Vein endothelial cell (primary cell): ENCODE measurements around the genes SCGB1D1, SCGB1D2, EEF1G, TUT1, B3GAT3 and UQCC3.

DNA sequence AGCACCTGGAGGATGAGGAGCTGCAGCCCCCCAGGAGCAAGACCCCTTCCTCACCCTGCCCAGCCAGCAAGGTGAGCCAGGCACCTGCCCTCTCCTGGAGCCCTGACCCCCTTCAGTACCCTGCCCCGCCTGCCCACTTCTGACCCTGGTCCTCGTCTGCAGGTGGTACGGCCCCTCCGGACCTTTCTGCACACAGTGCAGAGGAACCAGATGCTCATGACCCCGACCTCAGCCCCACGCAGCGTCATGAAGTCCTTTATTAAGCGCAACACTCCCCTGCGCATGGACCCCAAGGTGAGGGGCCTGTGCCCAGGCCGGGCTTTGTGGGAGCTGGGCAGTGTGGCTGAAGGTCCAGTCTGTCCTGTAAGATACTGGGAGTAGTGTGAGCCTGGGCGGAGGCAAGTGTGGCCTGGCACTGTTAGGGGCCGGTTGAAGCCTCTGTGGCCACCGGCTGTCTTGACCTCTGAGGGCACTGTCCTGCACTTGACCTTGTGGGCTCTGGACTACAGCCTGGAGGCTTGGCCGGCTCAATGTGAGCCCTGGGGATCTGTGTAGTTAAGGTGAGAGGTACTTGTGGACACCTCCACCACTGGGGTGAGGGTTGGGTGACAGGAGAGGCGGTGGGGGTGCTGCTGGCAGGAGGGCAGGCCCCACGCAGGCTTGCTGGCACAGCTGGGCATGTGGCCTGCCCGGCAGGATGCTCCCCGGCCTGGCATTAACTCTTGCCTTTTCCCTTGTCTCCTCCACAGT is 17.1 kb downstream of the INCENP start:
- CAGE, long polyA plus RNA, result no peak

GRCh38 chr11:62189894-62190436 is at the start of gene SCGB1D1:
Gene SCGB1D1 (plus strand): TSS chr11:62190216.
- CAGE, long polyA plus RNA, result no peak

- CAGE, long polyA plus RNA, result no peak
Observed at GRCh38 chr11:62241846-62242498, at the start of gene SCGB1D2. Gene SCGB1D2 (plus strand): TSS chr11:62242239.

DNA sequence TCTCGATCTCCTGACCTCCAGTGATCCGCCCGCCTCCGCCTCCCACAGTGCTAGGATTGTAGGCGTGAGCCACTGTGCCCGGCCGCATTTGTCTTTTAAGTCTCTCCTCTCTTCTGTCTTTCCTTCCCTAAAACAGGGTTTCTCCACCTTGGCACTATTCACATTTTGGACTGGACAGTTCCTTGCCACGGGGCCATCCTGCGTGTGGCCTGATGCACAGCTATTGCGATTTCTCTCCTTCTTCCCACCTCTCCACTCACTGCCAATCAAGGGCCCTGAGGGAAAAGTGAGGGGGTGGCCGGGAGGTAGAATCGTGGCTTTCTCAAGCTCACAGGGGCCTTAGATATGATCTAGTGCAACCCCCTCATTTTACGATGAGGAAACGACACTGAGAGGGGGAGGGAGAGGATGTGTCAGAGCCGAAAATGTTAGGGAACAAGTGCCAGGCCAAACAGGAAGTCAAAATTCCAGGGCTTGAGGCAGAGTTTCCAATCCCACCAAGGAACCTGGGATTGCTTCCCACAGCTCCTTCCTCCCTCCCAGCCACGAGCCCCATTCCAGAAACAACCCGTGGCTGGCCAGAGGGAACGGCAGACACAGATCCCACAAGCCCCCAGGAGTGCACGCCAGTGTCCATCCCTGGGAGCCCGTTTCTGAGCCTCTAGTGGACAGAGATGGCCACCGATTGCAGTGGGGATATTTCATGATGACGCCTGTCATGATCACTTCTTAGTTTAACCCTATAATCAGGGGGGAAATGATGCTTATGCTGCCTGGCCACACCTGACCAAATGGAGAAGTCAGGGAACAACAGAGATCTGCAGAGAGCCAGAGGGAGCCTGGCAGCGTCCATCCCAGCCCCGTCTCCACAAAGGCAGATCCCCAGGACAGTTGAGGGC is 21.3 kb downstream of the SCGB1A1 start:
- CAGE, long polyA plus RNA, result no peak

DNA sequence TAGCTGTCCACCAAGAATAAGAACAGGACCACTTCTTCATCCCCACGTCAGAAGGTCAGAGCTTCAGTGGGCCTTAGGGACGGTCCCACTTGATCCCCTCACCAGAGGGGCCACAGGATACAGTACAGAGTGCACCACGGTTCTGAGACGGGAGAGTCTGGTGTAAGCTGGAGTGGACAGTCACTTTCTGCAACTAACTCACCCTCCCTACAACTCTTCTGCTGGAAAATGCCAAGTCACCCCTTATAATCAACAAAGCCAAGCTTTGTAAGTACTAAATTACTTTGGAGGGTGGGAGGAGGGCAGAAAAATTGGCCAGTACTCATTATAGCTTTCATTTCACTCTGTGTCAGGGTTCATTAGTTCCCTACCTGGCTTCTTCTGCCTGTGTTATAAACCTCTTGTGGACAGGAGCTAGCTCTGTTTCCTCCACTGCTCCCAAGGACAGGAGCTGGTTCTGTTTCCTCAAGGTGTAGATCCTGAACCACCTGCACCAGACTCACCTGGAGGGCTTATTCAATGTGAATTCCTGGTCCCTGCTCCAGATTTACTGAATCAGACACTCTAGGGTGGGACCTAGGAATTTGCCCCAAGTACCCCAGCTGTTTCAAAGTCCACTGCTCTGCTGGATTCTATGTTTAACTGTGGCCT is 39.6 kb downstream of the SCGB1A1 start:
- CAGE, long polyA plus RNA, result no peak

- CAGE, long polyA plus RNA, result no peak
Observed at GRCh38 chr11:62573540-62574094, at the start of gene EEF1G. Gene EEF1G (minus strand): TSS chr11:62573891.

- CAGE, long polyA plus RNA, result no peak
Observed at GRCh38 chr11:62591055-62591730, at the start of gene TUT1. Gene TUT1 (minus strand): TSS chr11:62591523.

- CAGE, long polyA plus RNA, result no peak
Observed at GRCh38 chr11:62591731-62592736, 711 bp upstream of the TUT1 start.

DNA sequence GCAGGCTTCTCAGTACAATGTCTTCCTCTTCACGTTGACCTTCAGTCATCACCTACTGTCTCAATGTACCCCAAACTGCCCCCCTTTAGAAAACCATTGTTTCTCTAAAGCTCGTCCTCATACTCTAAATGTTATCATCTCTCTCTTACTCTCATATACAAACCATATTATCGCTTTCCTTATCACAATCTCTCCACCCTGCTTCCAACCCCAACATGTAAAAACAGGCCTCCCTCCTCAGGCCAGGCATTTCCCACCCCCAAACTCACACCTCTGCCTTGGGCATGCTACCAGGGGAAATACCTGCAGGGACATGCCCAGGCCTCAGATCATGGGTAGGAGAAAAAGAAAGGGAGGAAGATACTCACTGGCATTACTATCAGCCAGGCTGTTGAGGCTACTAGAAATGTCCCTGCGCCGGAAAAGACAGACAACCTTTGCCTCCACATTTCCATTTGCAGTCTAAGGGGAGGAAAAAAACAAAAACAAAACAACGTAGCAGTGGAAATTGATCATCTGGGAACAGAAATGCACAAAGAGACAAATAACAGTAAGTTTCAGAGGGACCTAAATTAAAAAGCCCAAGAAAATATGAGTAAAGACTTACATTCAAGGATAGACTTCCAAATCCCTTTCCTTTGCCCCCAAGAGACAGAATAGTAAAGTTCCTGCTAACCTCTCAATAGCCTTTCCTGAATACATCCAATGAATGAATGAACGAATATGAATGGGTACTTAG is 1.7 kb downstream of the MTA2 start:
- CAGE, long polyA plus RNA, result no peak

DNA sequence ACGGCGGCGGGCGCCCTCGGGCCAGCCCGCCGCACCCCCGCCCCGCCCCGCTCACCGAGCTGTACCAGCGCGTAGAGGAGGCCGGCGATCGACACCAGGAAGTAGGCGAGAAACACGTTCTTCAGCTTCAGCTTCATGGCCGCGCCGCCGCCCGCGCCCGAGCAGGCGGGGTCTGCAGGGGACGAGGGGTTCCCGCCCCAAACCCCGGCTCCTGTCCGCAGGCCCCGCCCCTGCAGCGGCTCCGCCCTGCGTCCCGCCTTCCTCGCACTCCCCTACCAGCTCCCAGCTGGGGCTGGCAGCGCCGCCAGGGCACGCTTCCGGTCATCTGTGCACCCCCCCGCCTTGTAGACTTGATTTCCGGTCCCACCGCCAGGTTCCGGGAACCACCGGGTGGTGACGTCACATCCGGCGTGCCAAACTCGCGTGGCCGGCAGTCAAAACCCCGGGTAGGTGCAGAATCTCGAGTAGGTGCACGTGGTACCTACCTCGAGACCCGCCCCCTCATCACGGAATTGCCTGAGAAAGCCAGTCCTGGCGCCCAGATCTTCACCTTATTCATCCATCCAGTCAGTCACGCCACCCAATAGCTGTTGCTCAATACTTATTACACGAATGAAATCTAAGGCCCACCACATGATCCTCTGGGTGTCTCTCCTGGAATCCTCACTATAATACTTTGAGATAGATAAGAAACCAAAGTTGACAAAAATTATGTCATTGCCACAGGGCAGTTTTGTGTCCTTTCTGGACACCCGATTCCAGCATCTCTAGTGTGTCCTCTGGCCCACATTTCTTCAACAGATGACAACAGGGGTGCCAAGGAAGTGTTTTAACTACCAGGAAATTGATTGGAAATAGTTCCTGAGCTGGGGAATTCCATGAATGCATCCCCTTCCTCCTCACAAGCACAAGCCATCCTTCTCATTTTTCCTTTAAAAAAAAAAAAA is at the start of gene B3GAT3:
Gene B3GAT3 (minus strand): TSS at position 176 of the 947 bp plus-strand sequence.
- CAGE, long polyA plus RNA, result start-site peak on the minus strand centred at position 182 of the sequence, 90 bp wide, 755 and 36 reads in 2 replicates

DNA sequence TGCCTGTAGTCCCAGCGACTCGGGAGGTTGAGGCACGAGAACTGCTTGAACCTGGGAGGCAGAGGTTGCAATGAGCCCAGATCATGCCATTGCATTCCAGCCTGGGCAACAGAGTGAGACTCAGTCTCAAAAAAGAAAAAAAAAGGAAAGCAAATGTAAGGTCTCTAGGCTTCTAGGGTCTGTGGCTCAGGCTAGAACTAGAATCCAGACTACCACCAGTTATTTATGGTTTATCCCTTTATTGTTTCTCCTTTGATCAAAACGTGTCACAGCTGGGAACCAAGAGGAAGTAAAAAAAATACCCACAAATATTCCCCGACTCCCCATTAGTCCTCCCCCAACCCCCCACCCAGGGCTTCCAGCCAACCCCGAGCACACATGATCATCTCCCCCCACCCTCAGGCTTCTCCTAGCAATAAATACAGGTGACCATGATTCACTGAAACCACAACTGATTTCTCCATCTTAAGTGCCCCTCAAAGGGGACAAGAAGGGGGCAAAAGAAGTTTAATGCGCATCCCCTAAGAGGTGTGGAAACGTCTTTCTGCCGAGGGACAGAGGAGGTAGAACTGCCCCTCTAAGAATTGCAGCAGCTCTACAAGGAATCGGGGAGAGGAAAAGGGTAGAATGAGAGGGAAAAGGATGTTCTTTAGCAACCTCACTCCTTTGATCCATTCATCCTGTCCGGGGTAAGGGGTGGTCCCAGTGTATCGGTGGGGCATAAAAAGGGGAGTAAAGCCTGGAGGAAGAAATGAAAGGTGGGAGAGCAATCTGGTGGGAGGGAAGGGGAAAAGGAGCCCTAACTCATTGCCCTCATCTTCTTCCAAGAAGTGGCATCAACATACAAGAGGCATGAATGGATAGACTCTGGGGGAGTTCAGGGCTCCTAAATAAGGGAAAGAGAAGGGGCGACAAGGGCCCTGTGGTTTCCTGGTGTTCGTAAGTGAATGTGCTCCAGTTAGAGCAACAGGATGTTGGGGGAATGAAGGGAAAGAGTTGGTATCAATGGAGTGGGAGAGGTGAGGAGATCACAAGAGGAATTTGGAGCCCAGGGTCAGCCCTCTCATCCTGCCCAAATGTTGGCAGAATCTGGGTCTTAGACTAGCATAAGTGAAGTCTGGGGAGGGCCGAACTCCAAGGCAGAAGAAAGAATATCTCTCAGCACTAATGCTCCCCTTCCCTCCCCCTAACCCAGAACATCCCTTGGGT is 3.2 kb upstream of the B3GAT3 start:
- CAGE, long polyA plus RNA, result no peak

DNA sequence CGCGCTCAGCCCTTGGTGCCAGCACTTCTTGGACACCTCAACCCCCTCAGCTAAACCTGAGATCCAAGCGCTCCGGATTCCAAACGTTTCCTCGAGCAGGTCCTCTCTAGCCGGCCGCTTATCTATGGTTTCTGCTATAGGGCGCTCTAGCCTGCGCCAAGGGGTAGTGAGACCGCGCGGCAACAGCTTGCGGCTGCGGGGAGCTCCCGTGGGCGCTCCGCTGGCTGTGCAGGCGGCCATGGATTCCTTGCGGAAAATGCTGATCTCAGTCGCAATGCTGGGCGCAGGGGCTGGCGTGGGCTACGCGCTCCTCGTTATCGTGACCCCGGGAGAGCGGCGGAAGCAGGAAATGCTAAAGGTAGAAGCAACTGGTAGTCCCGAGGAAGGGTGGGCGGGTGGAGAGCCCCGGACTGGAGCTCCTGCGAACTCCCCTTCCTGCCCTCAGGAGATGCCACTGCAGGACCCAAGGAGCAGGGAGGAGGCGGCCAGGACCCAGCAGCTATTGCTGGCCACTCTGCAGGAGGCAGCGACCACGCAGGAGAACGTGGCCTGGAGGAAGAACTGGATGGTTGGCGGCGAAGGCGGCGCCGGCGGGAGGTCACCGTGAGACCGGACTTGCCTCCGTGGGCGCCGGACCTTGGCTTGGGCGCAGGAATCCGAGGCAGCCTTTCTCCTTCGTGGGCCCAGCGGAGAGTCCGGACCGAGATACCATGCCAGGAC is at the start of gene UQCC3:
Gene UQCC3 (plus strand): TSS at position 166 of the 720 bp plus-strand sequence.
- CAGE, long polyA plus RNA, result start-site peak on the plus strand centred at position 189 of the sequence, 46 bp wide, 104 and 186 reads in 2 replicates; start-site peak on the plus strand centred at position 360 of the sequence, 61 bp wide, 14 and 13 reads in 2 replicates

GRCh38 chr11:62702214-62702606 is 5.0 kb downstream of the BSCL2 start:
- CAGE, long polyA plus RNA, result no peak

DNA sequence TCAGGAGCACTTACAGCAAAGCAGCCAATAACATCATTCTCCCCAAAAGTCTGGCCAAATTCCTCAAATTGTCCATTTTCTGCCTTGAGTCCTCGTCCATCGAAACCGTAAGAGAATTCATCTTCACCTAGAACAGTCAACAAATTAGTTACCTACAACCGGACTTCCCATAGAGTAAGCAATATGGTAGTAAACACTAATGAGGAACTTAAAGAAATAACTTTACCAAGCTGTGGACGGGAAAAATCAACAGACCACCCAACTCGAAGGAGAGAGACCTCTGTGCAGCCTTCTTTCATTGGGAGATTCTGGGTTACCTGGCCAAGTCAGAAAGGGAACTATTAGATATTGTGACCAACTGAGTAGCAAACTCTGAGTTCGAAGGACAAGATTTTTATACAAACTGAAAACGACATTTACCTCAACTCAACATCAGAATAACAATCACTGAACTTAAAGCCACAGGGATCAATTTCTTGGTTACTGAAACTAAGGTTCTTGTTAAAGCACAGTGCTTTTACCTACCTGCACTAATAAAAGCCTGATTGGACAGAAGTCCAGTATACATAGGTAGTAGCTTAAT is 4.6 kb downstream of the HNRNPUL2 start:
- CAGE, long polyA plus RNA, result no peak

GRCh38 chr11:62788835-62789915 is 2.0 kb downstream of the TMEM179B start:
- CAGE, long polyA plus RNA, result no peak

DNA sequence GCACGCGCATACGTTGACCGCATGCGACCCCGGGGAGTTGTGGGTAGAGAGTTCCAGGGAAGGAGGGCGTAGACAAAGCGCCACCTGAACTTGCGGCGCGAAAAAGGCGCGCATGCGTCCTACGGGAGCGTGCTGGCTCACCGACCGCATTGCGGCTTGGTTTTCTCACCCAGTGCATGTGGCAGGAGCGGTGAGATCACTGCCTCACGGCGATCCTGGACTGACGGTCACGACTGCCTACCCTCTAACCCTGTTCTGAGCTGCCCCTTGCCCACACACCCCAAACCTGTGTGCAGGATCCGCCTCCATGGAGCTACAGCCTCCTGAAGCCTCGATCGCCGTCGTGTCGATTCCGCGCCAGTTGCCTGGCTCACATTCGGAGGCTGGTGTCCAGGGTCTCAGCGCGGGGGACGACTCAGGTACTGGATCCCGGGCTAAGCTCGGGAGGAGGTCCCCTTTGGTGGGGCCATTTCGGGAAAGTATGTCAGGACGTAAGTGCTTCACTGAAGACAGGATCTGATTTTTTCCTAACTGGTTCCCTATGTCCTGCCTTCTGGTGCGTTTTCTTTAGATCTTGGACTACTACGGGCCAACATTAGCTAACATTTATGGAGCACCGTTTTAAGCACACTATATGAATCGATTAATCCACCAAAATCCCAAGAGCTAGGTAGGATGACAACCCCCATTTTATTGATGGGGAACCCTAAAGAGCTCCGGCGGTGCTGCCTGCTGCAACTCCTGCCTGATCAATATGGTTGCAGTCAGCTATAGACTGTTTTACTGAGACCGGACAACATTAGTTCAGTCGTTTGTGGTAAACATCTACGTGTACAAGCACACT is 16.8 kb upstream of the WDR74 start:
- CAGE, long polyA plus RNA, result no peak

DNA sequence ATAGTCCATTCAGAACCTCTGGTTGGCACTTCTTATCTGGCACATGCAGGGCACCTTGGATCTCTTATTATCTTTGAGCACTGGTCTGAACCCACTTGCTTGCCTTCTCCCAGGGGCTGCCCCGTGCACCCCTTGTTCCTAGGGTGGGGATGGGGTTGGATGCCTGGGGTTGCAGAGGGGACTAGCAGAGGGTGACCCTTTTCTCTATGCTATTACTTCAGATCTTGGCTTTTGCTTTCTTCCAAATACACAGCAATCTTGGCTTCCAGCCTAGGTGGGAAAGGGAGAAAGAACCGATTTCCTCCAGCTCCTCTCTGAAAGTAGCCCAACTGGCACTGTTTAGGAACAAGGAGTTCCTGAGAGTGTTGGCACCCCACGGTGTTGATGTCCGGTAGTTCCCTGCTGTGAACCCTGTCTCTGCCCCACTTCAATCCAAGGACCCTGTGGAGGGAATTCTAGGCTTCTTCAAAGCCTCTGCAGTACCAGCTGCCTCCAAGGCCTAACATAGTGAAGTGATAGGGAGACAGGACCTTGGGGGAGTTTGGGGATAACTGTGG is 1.2 kb upstream of the SLC3A2 start:
- CAGE, long polyA plus RNA, result no peak

DNA sequence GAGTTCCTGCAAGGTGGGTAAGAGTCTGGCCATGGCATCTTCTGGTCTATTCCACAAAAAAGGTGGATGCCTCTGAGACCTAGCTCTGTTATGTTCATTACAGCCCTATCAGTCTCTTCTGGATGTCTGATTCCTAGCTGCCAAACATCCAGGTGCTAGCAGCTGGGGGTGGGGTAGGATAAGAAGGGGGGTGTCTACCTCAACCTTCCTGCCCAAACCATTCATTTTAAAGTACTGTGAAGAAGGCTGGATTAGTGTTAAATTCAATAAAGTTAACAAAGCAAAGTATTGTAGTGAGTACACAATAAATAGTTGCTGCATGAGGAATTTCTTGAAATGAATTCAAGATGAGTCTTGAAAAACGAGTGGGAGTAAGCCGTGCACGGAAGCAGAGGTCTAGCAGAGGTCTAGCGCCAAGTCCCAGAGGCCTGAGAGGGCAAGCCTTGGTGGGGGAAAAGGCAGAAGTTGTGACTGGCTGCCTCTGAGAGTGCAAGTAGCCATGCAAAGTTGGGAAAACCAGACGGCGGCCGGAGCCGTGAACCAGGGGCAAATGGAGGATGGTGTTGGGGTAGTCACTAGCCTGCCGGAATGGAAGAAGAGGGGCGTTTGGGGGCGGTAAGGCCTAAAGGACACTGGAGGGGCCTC is 588 bp upstream of the SLC3A2 start:
- CAGE, long polyA plus RNA, result no peak

GRCh38 chr11:63478969-63479251 is 12.1 kb downstream of the PLAAT5 start:
- CAGE, long polyA plus RNA, result no peak

GRCh38 chr11:63558416-63559105 is 4.6 kb downstream of the PLAAT2 start:
- CAGE, long polyA plus RNA, result no peak